Measurements from ENCODE around the gene CENPS.

- PRO-cap: no peak
Observed at GRCh38 chr1:9849903-9850449, 26.2 kb upstream of the CLSTN1 start.

DNA sequence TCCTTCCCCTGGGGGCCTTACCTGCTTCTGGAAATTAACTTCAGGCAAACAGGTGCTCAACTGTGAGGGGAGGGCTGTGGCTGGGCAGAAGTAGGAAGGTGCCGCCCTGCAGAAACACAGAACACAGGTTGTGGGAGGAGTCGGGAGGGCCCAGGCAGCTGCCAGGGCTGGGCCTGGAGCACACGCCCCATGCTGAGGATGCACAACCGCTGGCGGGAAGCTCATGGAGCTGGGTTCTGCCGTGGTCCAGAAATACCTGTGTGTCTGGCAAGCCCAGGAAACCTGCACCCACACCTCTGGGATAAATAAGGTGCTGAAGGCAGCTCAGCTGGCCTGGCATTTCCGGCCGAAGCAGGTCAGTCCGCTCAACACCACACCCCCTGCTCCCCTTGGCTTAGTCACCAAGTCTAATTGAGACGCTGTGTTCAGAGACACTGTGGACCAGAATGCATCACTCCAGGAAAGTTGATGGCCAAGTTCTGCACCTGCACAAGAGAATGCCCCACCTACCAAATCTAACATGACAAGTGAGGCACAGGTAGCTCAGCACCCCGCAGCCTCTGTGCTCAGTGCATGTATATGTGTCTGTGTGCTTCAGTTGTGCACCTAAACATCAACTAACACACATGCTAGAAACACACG, 32.1 kb downstream of the CTNNBIP1 start:
- PRO-cap: no peak

- PRO-cap: no peak
Observed at GRCh38 chr1:10074231-10074836, 41.6 kb downstream of the UBE4B start.

- PRO-cap: no peak
Observed at GRCh38 chr1:10160791-10161489, 49.4 kb upstream of the KIF1B start.

GRCh38 chr1:10237566-10238119, 27.3 kb downstream of the KIF1B start:
- PRO-cap: no peak

DNA sequence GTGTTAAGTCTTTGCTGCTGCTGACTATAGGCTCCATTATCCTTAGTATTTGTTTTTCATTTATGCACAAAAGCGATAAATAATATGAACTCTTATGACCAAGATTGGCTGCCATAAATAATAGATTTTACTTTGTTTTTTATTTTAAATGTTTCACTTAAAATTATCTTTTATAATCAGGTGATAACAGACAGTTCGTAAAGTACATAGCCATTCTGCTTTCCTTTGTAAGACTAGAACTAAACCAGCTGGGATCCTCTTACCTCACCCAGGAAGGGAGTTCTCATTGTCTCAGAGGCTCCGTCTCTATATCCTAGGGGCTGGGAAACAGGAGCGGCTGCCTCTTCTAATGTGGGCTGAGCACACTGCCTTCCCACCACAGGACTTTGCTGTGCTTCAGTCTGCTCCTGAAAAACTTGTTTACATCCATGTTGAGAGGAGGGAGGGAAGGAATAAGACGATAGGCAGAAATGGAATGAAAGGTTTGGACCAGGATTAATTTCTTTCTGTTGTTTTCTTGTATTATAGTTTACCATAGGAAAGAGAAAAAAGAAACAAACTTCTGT, 45.6 kb upstream of the PGD start:
- PRO-cap: no peak

DNA sequence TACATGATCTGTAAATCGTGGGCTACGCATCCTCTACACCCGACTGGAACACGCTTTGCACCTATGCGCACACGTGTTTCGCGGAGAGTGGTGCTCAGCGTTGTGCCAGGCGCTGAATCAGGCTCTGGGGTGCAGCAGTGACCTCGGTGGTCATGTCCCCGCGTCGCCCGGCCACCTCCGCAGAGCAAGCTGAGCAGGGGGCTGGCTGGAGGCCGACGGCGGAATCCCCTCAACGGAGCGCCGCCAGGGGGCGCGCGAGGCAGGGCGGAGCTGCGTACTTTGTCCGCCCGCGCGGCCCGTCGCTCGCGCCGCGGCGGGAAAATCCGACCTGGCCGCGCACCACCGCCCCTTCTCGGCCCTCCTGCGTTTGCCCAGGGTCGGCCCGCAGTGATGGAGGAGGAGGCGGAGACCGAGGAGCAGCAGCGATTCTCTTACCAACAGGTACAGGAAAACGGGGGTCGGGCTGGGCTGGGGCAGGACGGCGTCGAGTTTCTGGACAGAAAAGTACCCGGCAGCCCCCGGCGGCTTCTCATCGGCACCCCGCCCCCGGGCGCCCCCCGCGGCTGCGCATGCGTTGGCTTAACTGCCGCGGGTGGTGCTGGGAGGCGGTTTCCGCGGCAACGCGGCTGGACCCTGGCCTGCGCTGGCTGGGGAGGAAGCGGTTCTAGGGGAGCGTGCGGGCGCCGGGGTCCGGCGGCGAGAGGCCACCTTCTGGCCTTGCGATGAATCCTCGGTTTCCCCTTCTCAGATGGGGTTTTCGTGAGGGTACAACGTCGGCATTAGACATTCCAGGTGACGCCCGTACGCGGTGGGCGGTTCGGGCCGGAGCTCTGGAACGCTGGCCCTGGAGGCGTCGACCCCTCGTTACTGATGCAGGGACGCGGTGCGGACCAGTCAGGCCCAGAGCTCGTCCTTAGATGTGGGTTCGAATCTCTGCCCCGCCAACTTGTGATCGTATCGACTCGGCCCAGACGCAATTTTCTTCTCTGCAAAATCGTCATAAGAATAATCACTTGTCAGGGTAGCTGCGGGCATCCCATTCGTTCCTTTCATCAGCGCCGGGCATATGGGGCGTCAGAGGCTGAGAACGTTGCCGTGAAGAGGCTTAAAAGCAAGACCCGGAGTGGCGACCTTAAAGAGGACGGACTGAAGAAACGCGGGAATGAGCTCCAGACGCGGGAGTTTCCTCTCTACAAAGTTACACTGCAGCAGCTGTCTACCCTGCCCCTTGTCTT, at the start of gene CENPS:
Gene CENPS (plus strand): TSS at position 306 of the 1,235 bp plus-strand sequence.
- PRO-cap: bidirectional peak, plus-strand start at position 629 of the sequence, minus-strand start at position 542 of the sequence

GRCh38 chr1:10471791-10472141, 563 bp downstream of the DFFA start:
- PRO-cap: no peak

GRCh38 chr1:10473055-10473763, 880 bp upstream of the DFFA start:
- PRO-cap: no peak

DNA sequence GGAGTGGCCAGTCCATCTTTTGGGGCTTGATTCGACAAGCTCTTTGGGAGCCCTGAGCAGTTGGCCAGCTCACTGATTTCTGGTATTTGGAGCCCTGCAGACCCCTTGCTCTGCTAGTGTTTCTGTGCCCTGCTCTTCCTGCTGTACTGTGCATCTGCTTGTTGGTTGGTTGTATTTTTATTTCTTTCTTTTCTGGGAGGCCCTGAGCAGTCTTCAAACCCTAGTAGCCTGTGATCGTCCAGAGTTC, 21.8 kb downstream of the PEX14 start:
- PRO-cap: no peak

DNA sequence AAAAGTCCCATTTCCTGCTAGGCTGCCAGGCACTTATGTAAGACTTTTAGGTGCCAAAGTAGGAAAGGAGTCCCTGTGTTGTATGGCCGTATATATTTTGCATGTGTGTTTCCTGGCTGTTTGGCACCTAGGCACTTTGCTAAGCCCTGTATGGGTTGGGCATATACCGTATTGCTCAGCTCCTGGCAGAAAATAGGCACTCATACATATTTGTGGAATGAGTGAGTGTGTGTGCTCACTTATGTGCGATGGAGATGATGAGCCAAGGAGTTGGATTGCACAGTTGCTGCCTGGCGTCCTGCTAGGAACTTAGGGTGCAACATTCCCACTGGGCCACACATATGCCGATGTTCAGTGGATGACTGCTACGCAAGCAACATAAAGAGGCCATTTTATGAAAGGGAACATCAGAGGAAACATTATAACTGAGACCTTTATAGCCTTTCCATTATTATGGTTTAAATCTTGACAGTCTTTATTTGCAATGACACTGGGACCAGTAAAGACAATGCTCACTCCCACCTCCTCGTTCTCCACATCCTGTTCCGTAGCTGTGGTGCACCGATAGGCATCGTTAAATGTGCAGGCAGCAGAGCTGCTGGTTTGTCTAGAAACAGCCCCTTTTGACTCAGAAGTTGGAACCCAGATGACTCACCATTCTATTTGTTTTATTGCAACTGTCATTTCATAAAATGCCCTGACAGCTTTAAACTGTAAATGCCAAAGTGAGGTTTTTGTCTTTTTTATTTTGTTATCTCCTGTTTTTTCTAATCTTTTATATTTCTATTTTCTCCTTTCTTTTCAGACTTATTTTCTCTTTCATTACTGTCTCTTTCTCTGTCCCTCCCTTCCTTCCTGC, 36.0 kb downstream of the PEX14 start:
- PRO-cap: no peak

DNA sequence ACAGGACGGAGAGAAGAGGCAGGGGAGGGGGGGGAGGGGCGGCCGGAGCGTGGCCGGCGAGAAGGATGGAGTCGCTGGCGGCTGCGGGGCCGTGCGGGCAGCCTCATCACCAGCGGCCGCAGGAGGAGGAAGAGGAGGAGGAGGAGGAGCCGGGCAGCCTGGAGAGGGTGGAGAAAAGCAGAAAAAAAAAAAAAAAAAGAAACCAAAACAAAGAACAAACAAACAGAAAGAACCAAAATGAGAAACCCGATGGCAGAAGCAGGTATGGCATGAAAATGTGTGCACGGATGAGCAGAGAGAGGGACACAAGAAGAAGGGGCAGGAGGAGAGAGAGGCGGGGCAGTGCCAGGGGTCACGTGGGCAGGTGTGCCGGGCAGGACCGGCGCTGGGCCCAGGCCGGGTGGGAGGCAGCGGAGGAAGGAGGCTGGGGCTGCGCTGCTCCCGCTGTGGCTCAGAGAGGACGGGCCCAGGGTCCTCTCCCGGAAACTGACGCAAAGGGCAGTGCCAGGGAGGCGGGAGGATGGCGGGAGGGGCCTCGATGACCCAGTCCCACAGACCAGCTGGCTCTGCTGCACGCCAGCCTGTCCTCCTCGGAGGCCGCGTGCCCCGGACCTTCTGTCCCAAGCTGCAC, 154.2 kb downstream of the CASZ1 start:
- PRO-cap: no peak

- PRO-cap: no peak
Observed at GRCh38 chr1:10654369-10654771, 142.1 kb downstream of the CASZ1 start.

GRCh38 chr1:10671845-10672570, 124.4 kb downstream of the CASZ1 start:
- PRO-cap: unidirectional peak, minus-strand start at chr1:10672150

- PRO-cap: unidirectional peak, plus-strand start at chr1:10685935
Observed at GRCh38 chr1:10685226-10686441, 110.8 kb downstream of the CASZ1 start.

DNA sequence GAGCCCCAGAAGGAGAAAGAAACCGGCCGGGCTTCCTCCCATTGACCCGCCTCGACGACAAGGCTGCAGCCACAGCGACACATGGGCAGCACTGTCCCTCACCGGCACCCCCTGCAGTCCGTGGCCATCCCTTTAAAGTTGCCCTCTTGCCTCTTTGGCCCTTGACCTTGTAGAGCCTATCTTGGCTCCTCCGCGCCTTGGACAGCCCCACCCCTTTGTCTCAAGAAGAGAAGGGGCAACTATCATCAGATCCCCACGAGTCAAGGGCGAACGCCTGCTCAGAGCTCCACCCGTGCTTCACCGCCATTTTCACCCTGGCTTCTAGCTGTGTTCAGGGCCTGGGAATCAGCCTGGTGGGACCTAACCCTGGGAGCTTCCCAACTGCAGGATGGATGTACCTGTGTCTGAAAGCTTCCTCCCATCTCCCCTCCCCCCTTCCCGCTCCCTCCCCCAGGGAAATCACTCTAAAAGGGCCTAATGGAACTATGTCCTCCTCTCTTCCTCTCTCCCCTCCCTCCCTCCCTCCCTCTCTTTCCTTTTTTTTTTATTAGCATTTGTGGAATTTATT, 105.8 kb downstream of the CASZ1 start:
- PRO-cap: no peak

GRCh38 chr1:10692152-10693072, 104.0 kb downstream of the CASZ1 start:
- PRO-cap: unidirectional peak, plus-strand start at chr1:10692580; unidirectional peak, plus-strand start at chr1:10692611

DNA sequence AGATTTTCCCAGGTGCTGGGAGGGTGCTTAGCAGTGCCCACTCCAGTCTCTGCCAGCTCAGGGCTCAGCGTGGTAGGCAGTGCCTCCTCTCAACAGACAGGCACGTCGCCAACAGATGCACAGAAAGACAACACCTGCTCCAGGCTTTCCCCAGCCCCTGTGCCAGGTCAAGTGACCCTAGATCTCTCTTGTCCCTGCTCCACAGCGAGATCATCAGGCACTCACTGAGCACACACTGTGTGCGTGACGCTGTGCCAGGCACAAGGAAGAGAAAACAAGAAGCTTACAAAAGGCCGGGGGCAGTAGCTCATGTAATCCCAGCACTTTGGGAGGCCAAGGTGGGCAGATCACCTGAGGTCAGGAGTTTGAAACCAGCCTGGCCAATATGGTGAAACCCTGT, 85.9 kb downstream of the CASZ1 start:
- PRO-cap: no peak

DNA sequence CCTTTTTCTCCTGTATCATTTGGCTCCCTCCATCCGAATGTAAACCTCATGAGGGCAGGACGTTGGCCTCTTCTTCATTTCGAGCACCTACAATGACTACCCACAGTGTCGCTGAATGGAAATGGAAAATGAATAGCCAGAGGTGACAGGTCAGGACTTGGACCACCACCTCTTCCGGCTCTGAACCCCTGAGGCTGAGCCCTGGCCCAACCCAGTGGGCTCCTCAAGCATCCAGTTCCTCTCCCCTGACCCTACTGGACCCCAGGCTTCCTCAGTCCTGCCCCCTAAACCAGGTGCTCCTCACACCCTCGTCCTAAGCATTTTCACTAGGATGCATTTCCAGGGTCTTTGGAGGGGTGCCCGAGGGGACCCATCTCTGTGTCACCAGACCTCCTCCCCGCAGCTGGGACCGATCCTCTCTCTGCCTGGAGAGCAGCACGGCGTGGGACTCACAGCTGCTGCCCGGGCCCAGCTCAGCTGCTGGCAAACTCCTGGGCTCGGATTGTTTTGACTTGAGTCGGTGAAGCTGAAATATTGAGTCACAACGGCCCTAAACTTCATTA, 42.1 kb downstream of the CASZ1 start:
- PRO-cap: no peak

- PRO-cap: no peak
Observed at GRCh38 chr1:10772993-10773580, 23.4 kb downstream of the CASZ1 start.

All from right common carotid artery plus branches (tissue), 1 donor.